Measurements from ENCODE around the gene PAQR5.

DNA sequence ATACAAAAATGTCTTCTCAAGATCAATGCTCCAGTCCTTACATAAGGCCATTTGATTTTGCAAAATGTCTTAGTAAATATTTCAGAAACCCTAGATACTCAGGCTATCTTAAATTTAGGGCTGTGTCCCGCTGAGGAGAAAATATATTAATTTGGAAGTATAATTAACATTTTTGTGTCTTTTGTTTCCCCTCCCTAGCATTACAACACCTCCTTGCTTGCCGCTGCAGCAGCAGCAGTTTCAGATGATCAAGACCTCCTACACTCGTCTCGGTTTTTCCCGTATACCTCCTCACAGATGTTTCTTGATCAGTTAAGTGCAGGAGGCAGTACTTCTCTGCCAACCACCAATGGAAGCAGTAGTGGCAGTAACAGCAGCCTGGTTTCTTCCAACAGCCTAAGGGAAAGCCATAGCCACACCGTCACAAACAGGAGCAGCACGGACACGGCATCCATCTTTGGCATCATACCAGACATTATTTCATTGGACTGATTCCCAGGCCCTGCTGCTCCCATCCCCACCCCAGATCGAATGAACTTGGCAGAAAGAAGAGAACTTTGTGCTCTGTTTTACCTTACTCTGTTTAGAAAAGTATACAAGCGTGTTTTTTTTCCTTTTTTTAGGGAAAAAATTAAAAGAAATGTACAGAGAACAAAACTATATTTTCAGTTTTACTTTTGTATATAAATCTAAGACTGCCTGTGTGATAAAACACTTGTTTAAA lies 17.6 kb downstream of the CALML4 start:
- PRO-cap: no peak

GRCh38 chr15:68197479-68198081 lies 7.6 kb downstream of the CALML4 start:
- PRO-cap: no peak

- PRO-cap: no peak
Measured at GRCh38 chr15:68300215-68300954, 22.8 kb downstream of the FEM1B start.

- PRO-cap: no peak
Measured at GRCh38 chr15:68365930-68366749, 65.8 kb downstream of the ITGA11 start.

DNA sequence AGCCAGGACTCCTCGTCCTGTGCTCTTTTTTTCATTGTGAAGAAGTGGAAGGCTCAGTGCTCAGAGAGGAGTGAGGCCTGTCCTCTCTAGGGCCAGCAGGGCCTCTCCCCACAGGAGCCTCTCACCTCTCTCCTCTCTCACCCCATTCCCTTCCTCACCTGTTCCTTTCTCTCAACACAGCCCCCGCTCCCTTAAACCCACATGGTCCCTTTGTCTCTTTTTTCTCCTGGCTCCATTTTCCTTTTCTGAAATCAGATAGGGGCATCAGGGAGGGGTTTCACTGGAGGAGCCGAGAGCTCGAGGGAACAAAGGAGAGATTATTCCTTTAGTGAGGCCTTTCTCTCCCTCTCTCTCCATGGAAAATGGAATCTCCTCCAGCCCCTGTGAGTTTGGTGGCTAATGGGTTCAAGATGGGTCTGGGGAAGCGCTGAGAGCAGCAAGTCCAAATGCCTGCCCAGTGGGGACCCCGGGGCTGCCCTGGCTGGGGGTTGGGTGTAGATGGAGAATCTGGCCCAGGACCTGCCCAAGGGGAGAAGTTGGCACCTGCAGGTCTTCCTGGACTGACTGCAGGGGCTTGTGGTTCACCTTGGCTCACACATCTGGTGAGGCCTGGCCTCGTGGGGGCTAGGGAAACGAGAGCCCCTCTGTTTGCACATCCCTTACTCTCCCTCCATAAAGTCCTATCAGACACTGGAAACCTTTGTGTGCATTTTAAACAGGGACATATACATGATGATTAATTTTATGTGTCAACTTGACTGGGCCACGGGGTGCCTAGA lies 56.8 kb downstream of the ITGA11 start:
- PRO-cap: no peak

DNA sequence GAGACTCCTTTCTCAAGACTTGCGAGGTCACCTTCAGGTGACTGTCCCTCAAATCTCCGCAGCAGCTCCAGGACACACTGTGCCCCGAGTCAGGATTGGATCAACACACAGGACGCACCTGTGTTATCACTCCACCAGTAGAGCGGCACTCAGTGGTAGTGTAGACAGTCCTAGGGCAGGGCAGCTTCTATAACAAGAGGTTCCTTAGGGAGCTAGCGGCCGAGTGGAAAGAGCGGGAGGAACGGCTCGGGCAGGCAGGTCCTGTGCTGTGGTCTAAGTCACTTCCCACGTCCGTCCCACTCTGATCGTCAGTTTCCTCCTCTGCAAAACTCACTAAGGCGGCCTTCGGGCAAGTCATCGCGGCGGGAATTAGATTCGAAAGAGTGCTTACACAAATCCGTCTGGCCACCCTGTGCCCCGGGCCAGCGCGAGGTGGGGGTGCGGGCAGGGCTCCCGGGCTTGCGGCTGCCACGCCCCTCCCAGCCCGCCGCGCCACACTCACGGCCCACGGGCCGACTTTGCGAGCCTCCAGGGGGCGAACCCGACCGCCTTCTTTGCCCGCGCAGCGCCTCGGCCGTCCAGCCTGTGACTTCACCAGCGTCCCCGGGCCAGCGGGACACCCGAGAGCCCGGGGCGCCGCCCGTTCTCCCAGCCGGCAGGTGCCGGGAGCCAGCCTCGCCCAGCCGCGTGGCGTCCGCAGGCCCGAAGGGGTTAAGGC lies 555 bp upstream of the CORO2B start:
- PRO-cap: no peak

- PRO-cap: no peak
Measured at GRCh38 chr15:68620488-68621673, 42.1 kb downstream of the CORO2B start.

DNA sequence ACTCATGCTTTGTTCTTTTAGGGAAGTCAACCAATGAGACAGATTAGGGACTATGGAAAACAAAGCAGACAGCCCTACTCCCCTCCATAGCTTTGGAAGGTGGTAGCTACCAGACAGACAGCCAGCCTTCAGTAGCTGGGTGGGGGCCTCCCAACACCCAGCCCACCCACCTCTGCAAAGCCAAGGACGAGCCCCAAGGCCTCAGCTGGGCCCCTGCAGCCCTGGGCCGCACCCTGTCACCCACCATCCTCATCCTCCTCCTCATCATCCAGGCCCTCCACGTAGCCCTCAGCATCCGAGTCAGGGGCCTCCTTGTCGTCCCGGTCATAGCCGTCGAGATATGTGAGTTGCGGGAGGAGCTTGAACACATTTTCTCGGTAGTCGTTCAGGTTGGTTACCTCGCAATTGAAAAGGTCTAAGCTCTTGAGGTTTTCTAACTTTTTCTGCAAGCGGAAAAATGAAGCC lies 36.5 kb downstream of the ANP32A start:
- PRO-cap: no peak

DNA sequence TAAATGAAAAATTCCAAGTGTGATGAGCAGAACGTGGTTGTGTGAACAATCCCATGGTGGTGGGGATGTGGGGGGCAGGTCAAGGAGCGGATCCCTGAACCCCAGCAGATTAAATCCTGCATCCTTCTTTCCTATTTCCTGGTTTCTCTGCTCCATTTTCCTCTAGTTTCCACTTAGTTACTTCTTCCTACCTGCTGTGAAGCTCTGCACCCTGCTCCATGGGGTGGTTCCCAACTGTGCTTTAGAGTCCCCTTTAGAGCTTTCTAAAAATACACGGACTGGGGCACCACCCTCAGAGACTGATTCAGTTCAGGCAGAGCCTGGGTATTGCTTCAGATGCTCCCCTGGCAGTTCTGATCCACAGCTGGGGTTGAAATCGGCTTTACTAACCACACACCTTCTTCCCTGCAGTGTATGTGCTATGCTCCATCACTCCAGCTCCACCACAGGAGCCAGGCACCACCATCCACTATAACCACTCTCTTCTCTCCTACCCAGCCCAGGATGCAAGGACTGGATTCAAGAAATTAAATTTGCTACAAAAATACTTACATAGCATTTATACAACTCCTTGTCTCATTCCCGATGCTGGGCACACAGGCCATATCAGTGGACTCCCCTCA lies 12.6 kb downstream of the ANP32A start:
- PRO-cap: no peak

DNA sequence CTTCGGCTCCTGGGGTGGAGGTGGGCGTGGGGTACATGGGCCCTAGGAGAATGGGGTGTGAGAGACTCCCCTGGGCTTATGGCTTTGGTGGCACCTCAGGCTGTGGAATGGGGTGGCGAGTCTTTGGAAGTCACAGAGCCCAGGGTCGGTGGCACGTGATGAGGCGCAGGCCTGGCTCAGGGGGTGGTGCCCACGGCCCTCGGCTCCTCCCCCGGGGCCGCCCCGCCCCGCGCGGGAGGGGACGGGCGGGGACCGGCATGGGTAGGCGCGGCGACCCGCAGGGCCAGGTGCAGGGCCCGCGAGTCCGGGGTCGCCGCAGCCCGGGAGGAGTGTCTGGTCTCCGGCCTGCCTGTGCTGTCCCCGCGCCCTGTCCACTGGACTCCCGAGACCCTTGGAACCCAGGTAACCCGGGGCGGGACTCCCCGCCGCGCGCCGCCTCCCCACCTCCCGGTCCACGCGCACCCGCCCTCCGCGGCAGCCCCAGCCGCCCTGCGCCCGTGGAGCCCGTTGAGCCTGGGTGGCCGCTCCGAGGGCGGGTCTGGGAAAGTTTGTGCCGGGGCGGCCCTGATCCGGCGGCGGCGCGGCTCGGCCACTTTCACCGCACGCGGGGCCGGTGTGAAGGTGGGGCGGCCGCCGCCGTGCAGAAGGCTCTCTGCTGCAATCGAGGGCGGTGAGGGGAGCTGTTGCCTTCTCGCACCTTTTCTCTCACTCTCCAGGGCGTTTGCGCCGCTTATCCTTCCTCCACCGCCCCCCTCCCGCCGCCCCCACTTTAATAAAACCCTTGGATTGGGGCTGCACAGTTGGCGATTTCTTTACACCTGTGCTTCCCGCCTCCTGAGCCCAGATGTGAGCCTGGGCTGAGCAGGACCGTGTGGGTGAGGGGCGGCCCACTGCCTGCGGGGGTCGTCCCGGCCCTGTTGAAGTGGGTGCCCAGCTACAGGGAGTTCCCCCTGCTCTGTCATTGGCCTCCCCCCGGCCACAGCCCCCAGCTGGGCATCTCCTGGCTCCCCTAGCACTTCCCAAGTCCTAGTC lies at the start of gene PAQR5:
TSS of gene PAQR5 (plus strand) at position 258 of the 1,032 bp plus-strand sequence.
- PRO-cap: bidirectional peak, plus-strand start at position 258 of the sequence, minus-strand start at position 147 of the sequence

- PRO-cap: no peak
Measured at GRCh38 chr15:69467589-69468150, 15.1 kb downstream of the RPLP1 start.

GRCh38 chr15:69574032-69574551 lies 121.5 kb downstream of the RPLP1 start:
- PRO-cap: no peak

DNA sequence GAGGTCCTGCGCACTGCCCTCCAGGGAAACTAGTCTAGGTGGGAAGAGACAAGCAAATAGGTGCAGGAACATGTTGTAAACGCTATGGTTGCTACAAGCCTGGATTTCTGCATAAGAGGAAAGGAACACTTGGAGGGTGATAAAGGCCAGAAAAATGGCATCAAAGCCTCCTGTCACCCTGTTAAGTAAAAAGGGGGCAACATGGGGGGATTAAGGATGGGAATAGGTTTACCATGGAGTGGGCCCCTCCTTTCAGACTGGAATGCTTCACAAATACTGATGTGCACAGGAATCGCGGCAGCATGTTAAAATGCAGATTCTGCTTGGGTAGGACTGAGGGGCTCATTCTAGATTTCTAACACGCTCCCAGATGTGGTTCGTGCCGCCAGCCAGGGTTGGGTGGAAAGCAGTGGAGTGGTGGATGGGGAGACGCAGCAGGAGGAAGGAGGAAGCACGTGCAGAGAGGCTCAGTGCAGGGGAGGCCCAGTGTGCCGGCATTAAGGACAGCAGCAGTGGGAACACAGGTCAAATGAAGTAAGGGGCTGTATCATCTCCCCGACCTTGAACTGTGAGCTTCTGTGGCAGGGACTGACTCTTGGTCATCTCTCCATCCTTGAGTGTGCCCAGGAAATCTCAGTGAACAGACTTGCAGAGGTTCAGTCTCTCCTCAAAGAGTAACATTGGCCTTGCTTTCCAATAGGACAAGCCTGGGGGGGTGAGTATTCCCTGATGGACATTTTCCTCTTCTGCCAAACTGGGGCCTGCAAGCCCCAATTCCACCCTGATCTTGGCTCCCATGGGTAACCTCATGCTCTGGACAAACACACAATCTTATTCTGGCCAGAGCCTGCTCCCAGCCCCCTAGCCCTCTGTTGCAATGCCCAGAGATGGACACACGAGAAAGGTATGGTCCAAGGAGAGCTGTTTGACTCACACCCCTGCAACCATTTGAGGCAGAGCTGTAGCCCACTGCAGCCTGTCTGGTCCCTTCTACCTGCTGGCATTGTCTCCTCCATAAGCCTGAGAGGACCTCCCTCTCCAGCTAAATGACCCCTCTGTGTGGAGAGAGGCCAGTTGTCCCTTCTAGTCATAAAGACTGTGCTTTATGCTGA lies 51.1 kb downstream of the TLE3 start:
- PRO-cap: no peak

GRCh38 chr15:70048613-70049270 lies 49.0 kb downstream of the TLE3 start:
- PRO-cap: no peak

DNA sequence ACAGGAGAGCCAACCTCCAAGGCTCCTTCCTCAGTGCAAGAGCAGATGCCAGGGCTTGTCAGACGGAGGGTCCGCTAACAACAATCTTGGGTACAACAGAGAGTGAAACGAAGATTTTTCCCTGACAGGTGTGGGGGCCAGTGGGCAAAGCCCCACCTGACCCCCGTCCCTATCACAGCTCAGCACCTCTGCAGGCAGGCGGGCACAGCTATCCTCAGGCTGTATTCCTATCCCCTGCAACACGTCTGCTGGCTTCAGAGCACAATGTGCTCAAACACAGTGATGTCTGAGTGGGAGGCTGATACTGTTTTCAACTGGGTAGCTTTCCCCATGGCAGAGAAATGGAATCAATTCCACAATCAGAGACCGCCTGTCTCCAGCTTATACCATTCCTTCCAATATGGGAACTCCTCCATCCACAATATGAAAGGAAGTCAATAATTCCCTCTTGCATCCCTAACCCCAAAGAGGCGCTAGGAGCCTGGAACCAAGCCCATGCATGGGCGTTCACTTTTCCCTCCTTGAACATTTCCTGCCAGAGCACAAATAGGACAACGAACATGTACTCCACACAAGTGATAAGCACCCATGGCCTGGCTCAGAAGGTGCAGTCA lies 27.9 kb downstream of the TLE3 start:
- PRO-cap: no peak

DNA sequence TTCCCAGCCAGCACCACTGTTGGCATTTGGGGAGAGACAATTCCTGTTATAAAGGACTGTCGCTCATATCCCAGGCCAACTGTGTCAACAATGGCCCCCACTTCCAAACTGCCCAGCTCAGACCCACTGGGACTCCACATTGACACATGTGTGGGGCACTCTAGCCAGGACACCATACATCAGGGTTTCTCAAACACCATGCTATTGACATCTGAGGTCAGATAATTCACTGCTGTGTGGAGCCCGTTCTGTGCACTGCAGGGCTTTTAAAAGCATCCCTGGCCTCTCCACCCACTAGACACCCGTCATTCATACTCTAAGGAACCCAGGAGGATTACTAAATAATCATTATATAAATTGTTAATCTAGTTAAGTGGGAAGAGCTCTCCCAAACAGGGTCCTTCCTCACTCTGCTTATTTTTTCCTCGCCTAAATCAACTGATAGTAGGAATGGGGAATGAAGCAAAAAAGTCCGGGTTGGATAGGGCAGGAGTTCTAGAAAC lies 19.9 kb downstream of the TLE3 start:
- PRO-cap: no peak

DNA sequence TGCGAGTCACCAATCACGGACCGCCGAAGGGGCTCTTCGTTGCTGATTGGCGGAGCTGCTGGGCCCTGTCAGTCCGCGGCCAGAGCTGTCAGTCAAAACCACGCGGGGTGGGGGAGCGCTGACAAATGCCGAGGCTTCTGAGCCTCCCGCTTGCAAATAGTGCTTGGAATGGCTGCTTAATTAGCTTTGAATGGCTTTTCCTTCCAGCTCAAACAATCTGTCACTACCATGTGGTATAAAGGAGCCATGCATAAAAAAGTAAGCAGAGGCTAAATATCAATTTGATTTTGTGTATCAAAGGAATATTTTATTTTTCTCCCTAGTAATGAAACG lies 1.9 kb upstream of the TLE3 start:
- PRO-cap: bidirectional peak, plus-strand start at position 124 of the sequence, minus-strand start outside the sequence

DNA sequence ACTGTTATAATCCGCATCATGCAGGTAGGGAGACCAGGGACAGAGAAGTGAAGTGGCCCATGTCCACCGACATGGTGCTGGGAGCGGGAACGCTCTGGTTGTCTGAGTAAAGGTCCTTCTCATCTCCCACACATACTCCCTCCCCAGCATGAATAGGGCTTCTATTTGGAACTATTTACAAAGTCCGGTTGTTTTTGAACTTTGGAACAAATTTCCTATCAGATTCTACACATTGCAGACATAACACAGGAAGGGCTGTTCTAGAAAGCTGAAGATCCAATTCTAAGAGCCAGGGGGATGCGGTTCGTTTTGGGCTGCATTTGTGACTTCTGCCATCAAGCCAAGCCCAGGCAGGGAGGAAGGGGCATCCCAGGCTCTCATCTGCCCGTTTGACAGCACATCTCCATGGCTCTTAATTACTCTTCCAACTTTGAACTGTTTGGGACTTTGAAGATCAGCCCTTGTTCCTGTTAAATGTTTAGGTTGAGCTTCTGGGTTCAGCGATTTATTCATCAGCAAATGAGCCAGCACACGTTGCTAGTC lies 94.9 kb upstream of the TLE3 start:
- PRO-cap: no peak

GRCh38 chr15:70264494-70264786 lies 166.7 kb upstream of the TLE3 start:
- PRO-cap: no peak

GRCh38 chr15:70319436-70320054 lies 221.8 kb upstream of the TLE3 start:
- PRO-cap: no peak

All from Calu3 (cell line).